Metastatic Liver Carcinoma in the Lung (tissue), 2 donors: ENCODE results near the genes GOLGA2, SWI5 and MIGA2.

DNA sequence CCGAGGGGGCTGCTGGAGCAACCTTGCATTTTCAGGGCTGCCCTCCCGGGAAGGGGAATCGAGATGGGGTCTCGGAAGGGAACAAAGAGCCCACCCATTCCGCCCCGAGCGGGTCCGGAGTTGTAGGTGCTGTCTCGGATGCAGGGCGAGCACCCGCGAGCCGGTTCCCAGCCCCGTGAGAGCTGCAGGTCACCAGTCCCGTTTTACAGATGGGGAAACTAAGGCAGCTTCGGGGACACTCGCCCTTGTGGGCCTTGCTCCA, 358 bp downstream of the BBLN start:
- PRO-cap, 2 experiments: no peak in any of the 2 experiments

DNA sequence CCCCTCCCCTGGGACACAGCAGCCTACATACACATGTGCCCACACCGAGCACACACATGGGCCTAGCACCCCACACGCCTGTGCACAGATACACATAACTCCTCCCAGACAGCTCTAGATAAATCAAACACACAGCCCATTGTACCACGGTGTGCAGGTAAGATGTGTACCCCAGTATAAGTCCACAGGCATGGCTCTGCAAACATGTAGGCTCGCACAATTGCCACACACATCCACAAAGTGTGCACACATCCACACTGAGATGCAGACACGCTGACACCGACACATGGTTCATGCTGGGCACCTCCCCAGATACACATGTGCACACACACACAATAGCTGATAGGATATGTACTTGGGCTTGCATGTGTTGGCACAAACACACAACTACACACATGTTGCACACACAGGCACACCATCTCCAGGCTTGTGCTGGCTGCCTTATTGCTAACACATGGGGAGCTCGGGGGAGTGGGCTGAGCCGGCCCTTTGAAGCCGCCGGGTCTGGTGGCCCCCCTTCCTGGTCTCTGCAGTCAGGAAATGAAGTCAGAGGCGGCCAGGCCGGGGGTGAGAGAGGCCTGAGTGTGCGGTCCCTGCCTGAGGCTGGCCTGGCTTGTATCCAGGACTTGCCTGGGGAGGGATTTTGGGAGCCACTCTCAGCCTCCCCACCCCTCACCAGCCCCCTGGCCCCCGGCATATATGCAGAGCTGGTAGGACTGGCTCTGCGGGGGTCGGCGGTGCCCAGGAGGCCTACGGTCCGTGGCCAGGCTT, 30.1 kb downstream of the GOLGA2 start:
- PRO-cap, 2 experiments: no peak in any of the 2 experiments

GRCh38 chr9:128275509-128276107, at the start of gene GOLGA2:
Gene GOLGA2, minus strand, starts transcription at chr9:128276007.
- PRO-cap, 2 experiments: peak in 2 of 2 experiments; most common plus-strand start chr9:128275748 (in 1); most common minus-strand start chr9:128275705 (in 2)

DNA sequence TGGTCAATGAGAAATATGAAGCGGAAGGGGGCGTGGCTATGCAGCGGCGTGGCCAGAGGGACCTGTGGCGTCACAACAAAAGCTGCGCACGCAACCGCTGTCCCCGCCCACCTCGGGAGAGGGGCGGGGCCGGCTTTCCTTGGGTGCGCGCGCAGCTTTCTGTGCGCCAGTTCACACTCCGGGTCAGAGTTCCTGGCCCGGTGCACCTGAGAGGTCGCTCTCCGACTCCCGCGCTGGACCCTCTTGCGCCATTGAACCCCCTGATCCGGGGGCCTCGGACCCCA, at the start of gene SWI5:
SWI5 (plus strand) TSS at position 169 of the 284 bp plus-strand sequence.
- PRO-cap, 2 experiments: peak in 2 of 2 experiments; most common plus-strand start position 186 of the sequence (in 2)

GRCh38 chr9:128298762-128299478, 22.8 kb downstream of the SWI5 start:
- PRO-cap, 2 experiments: no peak in any of the 2 experiments

- PRO-cap, 2 experiments: no peak in any of the 2 experiments
Observed at GRCh38 chr9:128325246-128326222, 2.9 kb downstream of the COQ4 start.

GRCh38 chr9:128495672-128496101, 8.8 kb upstream of the GLE1 start:
- PRO-cap, 2 experiments: no peak in any of the 2 experiments

DNA sequence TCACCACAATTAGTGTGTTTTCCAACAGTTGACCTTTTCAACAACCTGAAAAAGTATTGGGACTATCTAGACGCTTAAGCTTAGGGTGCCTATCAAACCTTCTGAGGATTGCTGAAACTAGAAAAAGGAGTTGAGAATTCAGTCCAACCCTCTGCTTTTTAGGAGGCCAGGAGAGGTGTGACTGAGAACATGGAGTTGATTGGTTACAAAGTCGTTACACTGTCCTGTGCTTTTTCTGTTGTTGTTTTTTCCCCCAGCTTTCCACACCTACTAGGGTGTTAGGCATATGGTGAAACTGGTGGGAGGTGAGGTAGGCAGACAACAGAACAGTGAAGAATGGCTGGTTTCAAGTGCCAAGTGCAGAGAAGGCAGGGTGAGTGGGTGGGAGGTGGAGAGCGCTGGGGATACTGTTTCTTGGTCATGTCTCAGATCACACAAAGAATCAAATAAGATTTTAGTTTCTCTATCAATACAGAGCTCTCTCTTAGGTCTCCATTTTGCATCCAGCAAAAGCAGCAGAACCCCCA, 2.2 kb upstream of the SPTAN1 start:
- PRO-cap, 2 experiments: no peak in any of the 2 experiments

DNA sequence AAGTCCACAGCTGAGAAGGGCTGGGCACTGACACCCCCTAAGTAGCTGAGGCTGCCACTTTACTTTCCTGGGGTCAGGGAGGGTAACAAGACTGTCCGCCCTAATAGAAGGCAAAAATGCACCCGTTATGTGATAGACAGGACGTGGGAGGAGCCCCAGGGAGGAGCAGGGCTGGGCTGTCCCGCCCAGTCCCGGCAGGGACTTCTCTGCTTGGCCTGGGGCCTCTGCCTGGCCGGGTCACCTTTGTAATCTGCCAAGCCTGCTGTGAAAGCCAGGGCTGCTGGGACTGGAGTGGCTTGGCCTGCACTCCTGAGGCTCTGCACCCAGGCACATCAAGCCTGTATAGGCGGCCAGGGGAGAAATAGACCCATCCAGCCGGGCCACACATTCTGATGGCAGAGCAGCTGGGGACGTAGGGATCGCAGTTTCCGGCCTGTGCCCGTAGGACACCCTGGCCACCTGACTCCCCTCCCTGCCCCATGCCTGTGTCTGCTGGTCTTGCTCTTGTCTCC, 28.2 kb downstream of the DYNC2I2 start:
- PRO-cap, 2 experiments: no peak in any of the 2 experiments

- PRO-cap, 2 experiments: no peak in any of the 2 experiments
Observed at GRCh38 chr9:128783541-128784033, 3.5 kb upstream of the TBC1D13 start.

DNA sequence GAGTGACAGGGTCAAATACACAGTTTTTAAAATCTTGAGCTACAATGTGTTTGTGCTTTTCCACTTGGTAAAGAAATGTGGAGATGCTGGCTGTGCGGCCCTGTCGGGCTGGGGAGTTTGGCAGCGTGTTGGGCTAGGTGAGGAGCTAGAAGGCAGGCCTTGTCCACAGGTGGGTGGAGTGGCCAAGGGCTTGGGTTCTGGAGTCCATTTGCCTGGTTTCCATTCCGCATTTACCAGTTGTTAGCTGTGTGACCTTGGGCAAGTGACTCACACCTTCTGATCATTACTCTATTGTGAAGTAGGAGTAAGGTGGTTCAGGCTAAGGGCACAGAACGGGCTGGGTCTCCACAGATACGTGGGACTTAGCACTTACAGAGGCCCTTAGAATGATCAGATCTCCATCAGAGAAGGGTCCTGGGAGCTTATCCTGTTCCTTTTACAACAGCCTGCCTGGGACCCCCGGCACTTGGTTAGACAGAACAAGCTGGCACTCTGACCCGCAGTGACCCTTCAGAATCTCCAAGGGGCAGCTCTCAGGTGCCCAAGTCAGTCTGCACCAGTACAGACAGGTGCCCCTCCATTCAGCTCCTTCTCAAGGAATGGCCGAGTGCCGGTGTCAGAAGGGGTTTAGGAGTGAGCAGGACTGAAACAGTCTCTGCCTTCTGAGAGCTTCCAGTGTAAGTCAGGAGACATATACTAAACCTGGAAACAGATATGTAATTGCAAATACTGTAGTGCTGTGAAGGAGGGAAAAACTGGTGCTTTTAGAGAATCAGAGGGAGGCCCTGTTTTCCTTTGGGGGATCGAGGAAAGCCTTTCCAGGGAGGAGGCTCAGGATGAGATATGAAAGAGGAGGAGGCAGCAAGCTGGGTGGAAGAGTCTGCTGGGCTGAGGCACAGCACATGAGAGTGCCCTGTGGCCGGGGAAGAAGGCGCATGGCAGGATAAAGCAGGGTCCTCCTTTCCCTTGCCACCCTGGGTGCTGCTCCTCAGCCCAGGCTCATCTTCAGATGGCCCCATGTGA, 6.5 kb downstream of the TBC1D13 start:
- PRO-cap, 2 experiments: no peak in any of the 2 experiments

GRCh38 chr9:128818789-128819671, 730 bp downstream of the ENDOG start:
- PRO-cap, 2 experiments: peak in 2 of 2 experiments; most common plus-strand start chr9:128819024 (in 1); most common minus-strand start chr9:128818964 (in 1)

- PRO-cap, 2 experiments: no peak in any of the 2 experiments
Observed at GRCh38 chr9:128819672-128820640, 1.7 kb downstream of the ENDOG start.

GRCh38 chr9:128829004-128829672, 456 bp downstream of the SPOUT1 start:
- PRO-cap, 2 experiments: no peak in any of the 2 experiments

GRCh38 chr9:128862336-128863141, 19.2 kb downstream of the KYAT1 start:
- PRO-cap, 2 experiments: no peak in any of the 2 experiments

- PRO-cap, 2 experiments: no peak in any of the 2 experiments
Observed at GRCh38 chr9:129006846-129007876, 21.0 kb downstream of the SH3GLB2 start.

- PRO-cap, 2 experiments: peak in 2 of 2 experiments; most common plus-strand start chr9:129036626 (in 1); most common minus-strand start chr9:129036347 (in 1)
Observed at GRCh38 chr9:129035961-129037198, at the start of gene MIGA2. Gene MIGA2, plus strand, starts transcription at chr9:129036626.

DNA sequence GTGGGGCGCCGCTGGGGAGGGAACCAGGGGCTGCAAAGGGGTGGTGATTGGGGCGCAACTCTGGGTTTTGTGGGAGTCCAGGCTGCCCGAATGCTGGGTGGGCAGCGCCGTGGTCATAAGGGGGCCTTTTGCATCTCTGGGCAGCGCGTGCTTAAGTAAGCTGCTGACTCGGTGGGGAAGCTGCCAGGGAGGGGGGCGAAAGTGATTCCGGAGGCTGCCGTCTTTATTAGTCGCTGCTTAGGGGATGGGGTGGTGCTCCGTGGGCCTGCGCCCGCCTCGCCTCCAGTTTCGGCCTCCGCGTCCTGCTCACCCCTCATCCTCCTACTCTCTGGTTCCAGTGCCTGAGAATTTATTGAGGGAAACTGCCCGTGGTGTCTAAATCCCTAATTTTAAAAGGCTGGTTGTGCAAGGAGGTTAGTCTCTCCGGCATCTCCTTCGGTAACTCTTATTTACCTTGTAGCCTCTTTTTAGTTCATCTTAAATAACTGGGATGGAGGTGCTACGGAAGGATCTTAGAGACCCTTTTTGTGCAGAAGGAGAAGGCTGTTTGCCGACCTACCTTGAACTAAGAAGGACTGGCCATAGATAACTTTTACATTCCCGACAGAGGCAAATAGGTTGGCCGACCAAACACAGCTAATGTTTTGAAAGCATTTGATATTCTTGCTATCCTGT, 721 bp downstream of the PTPA start:
- PRO-cap, 2 experiments: peak in 2 of 2 experiments; most common minus-strand start position 330 of the sequence (in 2)

DNA sequence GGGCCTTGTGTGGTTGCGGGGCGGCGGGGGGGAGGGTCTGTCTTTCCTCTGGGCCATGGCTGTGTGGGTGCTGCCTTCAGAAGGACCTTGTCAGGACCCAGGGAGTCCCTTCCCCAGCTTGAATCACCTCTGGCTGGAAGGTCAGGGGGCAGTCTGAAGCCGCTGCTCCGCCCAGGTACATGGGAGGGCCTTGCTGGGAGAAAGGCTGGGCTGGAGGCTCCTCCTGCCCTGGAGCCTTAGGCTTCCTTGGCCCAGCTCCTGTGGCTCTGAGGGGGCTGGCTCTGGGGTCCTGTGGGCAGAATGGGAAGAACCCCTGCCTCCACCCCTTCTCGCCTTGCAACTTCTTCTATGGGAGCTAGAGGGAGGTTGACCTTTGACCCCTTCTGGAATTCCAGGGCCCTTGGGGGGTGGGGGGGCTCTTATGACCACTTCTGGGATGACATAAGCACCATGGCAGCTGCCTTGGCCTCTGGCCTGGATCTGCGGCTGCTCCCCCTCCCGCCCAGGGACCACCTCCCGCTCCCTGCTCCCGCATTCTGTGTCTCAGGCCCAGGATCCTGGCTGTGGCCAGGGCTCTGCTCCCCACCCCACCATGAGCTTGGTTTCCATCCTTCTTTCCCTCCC, 32.2 kb downstream of the IER5L start:
- PRO-cap, 2 experiments: no peak in any of the 2 experiments

GRCh38 chr9:129147332-129147760, 30.7 kb downstream of the IER5L start:
- PRO-cap, 2 experiments: no peak in any of the 2 experiments